ENCODE measurements around the gene UBLCP1.

DNA sequence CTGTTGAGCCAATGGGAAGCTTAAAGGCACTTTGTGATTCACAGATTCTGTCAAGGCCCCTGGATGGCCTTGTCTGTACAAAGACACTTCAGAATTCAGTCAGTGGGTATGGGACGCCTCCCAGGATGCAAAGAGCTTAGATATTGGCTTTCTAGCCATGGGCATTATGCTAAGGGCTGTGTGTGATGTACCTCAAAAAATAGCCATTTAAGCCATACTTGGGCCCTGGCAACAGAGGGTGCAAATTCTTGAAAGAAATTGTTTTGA lies 3.8 kb downstream of the CYFIP2 start:
- PRO-cap, 2 experiments, result no peak in any of the 2 experiments
- RAMPAGE, long total RNA, 4 experiments, result no peak in any of the 4 experiments

DNA sequence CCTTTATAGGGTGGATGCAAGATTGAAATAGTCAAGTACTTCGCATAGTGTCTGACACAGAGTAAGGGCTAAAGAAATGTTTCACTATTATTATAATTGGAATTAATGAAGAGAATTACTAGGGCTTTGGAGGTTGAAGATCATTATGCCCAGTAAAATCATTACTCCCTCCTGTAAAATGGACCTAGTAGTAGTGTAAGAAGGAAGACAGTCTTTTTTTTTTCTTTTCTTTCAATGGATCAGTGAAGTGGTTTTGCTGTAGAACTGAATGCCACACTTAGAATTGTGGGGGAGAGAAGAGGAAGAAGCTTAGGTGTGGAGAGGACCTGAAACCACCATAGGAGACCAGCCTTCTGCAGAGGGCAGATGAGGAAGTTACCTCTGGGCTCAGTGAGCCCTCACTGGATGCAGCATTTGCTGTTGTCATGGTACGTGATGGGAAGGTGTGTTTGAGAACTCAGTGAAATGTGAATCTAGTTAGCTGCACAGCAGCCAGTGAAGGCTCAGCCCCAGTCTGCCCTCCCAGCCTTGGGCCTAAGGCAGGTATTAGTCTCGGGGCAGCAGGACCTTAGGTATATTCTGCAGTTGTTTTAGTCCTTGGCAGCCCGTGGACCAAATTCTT lies 17.4 kb downstream of the CYFIP2 start:
- PRO-cap, 2 experiments, result no peak in any of the 2 experiments
- RAMPAGE, long total RNA, 4 experiments, result no peak in any of the 4 experiments

DNA sequence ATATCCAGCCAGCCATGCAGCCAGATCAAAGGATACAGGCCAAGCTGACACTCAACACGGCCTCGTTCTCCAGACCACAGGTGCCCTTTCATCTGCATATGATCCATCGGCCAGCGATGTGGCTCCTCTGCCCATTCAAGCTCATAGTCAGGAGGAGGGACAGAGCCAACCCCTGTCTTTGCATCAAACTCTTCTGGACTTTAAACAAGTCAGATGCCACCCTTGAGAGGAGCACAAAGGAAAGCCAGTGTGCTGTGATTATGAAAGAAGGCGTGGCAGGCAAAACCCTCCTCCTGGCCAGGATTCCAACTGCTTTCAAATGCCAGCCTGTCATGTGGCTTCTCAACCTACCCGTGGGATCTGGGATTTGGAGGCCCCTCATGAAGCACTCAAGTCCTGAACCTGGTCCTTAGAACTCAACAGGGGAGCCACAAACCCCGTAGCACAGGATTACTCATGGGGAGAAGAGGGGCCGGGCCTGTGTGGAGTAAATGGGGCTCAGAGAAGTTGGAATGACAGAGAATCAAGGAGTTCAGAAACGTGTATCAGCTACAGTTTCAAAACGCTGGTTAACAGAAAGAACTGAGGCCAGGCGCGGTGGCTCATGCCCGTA lies 42.4 kb downstream of the ADAM19 start:
- PRO-cap, 2 experiments, result no peak in any of the 2 experiments
- RAMPAGE, long total RNA, 4 experiments, result no peak in any of the 4 experiments

DNA sequence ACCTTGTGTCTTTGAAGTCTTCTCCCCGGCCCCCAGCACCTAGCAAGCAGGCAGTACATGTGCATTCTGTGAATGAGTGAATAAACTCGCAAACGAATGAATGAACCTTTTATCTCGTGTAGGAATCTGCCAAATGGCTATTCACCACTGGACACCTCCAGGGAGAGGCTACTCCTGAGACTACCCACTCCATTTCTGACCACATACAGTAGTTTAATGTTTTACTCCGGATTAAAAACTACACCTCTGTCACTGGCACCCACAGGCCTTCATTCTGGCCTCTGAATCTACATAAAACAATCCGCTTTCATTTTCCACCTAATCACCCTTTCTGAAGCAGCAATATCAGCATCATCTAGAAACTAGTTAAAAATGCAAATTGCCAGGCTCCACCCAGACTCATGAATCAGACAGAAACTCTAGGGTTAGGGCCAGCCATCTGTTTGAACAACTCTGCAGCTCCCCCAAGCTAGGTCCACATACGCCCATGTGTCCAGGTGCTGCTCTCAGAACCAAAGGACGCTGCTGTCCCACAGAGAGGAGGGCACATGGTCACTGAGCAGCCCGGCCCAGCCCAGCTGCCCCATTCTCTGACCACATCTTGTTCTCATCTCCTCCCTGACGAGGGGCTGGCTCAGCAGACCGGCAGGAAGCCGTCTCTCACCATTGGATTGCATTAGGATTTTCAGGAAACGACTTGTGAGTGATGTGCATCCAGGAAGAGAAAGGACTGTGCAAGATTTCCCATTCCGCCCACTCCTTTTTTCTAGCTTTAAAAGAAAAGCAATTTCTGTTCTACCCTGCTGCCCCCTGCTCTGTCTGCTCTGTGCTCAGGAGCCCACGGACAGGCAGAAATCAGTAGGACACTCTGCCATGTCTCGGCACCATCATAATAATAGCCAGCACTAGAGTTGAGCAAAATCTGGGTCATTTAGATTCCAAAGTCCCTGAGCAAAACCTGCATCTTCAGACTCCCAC lies 34.7 kb downstream of the ADAM19 start:
- PRO-cap, 2 experiments, result no peak in any of the 2 experiments
- RAMPAGE, long total RNA, 4 experiments, result no peak in any of the 4 experiments

DNA sequence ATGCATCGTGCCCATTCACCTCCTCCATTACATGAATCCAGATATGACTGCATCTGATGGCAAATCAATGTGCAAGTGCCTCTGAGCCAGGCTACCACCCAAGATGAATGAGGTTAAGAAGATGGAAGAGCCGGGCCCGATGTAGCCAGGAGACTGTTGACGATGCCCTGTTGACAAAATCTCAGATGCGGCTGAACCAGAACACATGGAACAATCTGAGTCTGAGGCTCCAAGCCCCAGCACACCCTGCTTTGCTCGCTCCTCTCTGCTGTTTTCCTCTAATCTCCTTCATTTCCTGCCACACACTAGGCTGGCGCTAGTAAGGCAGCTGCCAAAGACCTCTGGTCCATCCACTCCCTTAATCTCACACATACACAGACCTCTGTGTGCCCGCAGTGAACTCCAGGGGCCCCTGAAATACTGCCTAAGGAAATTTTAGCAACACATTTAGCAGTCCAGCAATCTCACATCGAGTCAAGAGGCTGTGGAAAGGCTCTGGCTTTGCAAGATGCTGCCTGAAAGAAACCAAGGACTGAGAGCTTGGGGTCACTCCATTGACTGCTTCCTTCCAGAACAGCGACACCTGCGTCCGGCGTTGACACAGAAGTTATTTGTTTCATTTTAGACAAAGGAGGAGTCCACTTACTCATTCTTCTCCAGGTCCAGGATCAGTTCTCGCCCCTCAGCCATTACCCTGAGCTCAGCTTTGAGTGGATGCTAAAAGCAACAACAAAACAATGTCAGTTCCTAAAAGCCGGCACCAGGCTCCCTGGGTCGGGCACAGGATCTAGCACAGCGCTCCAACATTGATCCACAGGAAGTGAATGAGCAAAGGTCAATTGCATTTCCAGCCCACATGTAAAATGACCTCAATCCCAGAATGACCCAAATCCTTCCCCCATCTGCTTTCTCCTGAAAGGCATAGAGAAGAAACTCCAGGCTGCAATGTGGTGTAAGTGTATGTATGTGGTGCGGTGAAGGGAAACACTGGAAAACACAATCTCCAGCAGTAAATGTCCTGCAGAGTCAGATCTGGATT lies 11.5 kb downstream of the ADAM19 start:
- PRO-cap, 2 experiments, result peak in 1 of 2 experiments; most common plus-strand start position 649 of the sequence (in 1)
- RAMPAGE, long total RNA, 4 experiments, result no peak in any of the 4 experiments

DNA sequence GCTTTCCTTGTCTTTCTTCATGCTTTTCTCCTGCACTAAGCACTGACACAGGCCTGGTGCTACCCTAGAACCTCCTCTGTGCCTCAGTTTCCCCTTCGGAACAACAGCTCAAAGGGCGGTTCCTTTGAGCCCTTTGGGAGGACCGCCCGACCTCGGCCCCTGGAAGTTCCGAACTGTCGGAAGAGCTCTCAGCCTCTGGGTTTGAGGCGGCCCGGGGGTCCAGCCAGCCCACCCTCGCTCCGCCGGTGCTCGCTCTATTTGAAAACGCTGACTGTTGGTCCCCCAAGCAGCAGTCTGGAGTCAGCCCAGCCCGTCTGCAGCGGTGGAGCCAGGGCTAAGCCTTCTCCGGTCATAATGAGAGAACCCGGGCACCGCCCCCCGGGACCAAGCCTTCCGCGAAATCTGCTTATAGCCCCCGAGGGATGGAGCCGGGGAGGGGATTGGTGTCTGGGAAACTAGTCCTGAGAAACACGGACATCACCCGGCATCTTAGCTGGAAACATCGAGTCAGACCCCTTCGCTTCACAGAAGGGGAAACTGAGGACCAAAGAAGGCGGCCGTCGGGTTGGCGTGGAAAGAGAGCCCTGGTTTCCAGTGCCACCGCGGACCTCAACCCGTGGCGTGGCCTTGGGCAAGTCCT lies 1.1 kb downstream of the ADAM19 start:
- PRO-cap, 2 experiments, result no peak in any of the 2 experiments
- RAMPAGE, long total RNA, 4 experiments, result no peak in any of the 4 experiments

DNA sequence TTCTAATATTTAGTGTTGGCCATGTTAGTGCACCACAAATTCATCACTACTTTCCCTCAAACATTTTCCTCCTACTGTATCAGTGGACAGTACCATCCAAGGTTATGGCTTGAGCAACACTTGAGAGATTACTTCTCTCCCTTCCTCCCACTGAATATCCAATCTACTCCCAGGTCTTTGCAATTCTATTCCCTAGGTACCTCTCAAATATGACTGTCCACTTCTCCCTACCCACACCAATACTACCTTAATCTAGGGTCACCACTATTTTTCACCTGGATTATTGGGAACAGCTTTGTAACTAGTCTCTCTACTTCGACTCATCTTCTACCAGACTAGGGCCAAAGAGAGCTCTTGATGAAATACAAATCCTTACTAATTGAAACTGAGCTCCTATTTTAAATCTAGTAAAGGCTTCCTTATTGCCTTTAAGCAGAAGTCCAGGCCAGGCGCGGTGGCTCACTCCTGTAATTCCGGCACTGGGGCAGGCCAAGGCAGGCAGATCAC lies 26.3 kb downstream of the CLINT1 start:
- PRO-cap, 2 experiments, result no peak in any of the 2 experiments
- RAMPAGE, long total RNA, 4 experiments, result no peak in any of the 4 experiments

DNA sequence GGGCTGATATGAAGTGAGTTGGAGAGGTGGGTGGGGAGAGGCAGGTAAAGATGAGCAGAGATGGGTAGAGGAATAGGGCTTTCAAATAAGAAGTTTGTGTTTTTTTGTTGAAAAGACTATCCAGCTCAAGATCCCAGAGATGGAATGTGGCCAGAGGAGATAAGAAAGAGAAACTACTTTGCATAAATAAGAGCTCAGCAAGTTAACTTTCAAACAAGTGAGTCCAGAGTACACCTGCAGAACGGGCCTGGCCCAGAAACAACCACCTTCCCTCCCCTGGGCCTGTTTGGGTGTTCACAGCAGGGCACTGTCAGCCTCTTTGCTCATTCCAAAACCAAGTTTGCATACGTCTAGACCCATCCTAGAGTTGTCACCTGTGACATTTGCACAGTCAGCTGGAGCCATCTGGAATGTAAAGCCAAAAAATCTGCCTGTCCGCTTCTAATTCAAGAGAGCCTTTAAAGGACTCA lies 2.3 kb upstream of the CLINT1 start:
- PRO-cap, 2 experiments, result no peak in any of the 2 experiments
- RAMPAGE, long total RNA, 4 experiments, result no peak in any of the 4 experiments

- PRO-cap, 2 experiments, result no peak in any of the 2 experiments
- RAMPAGE, long total RNA, 4 experiments, result no peak in any of the 4 experiments
Observed at GRCh38 chr5:158194390-158195240, 335.7 kb upstream of the CLINT1 start.

DNA sequence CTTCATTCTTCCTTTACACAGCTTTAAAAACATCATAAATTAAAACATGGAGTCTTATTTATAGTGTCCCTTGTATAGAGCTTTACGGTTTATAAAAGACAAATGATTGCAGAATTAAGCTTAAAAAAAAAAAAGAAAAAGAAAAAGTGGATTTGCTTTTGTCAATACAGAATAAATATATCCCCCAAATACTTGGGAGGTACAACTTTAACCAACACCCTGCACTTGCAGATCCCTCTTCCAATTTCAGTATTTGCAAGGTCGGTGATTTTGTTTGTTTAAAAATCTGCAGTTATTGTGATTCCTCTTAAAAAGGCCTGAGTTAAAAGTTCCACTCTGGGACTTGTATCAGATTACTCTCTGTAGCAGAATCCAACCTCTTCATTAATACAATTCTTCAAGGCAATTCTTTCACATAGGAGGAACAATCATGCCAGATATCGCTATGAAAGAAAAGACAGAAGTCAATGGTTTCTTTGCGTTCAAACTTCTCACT lies 401.0 kb downstream of the EBF1 start:
- PRO-cap, 2 experiments, result no peak in any of the 2 experiments
- RAMPAGE, long total RNA, 4 experiments, result no peak in any of the 4 experiments

- PRO-cap, 2 experiments, result no peak in any of the 2 experiments
- RAMPAGE, long total RNA, 4 experiments, result no peak in any of the 4 experiments
Observed at GRCh38 chr5:158812074-158812984, 287.4 kb downstream of the EBF1 start.

DNA sequence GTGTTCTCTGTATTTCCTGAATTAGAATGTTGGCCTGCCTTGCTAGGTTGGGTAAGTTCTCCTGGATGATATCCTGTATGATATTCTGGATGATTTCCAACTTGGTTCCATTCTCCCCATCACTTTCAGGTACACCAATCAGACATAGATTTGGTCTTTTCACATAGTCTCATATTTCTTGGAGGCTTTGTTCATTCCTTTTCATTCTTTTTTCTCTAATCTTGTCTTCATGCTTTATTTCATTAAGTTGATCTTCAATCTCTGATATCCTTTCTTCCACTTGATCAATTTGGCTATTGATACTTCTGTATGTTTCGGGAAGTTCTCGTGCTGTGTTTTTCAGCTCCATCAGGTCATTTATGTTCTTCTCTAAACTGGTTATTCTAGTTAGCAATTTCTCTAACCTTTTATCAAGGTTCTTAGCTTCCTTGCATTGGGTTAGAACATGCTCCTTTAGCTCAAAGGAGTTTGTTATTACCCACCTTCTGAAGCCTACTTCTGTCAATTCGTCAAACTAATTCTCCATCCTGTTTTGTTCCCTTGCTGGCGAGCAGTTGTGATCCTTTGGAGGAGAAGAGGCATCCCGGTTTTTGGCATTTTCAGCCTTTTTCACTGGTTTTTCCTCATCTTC lies 153.9 kb downstream of the EBF1 start:
- PRO-cap, 2 experiments, result no peak in any of the 2 experiments
- RAMPAGE, long total RNA, 4 experiments, result no peak in any of the 4 experiments

DNA sequence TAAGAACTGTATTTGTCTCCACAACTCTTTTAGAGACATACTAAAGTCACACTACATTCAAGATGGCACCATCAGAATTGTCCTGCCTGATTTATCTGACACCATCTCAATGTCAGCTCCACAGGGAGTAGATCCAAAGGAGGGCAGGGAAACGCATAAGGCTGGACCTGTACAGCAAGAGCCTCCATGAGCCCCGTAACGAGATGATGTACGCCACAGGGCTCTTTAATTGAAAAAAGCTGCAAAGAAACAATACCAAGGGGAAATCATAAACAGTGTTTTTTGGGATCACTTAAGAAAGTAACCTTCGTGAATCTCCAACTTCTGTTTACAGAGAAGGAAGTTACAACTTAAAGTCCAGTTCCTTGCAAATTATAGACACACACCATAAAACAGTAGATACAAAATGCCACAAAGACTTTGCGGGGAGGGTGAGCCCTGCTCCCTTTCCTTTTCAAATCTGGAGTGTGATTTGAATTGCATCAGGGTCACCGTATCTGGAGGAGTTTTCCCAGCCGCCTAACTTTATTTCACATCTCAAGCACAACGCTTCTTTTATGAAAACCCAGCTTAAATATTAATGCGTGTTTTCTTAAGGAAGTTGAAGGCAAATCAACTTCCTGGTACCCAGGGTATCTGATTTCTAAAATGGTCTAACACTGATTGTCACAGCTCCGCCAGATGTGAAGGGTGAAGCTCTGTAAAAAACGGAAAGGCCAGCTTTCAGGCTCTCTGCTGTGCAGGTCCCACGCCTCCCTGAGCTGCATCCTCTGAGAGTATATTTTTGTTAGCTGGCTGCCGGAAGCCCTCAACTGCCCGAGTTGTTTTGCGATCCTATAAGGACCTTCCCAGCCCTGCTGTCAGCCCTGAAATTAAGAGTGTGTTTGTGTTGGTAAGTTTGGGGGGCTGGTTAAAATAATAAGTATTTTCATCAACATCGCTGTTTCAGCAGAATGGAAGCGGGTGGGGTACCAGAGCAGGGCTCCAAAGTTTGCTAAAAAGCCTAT lies 88.8 kb downstream of the EBF1 start:
- PRO-cap, 2 experiments, result peak in 1 of 2 experiments; most common minus-strand start position 462 of the sequence (in 1)
- RAMPAGE, long total RNA, 4 experiments, result no peak in any of the 4 experiments

DNA sequence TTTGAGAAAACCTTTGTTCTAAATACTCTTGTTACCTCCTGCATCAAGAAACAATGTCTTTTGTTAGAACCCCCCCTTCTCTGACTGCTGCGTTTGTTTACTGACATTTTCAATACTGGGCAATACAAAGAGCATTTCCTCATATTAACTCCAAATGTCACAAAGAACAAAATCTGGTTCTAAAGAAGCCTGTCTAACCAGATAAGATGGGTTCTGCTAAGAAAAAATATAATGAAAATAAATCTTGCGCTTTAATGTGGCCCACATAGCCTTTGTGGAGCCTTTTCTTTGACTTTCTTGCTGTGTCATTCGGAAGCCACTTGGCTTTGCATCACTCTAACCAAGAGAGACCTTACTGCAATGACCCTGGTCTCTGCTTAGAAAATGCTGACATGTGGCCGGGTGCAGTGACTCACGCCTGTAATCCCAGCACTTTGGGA lies 88.1 kb downstream of the EBF1 start:
- PRO-cap, 2 experiments, result no peak in any of the 2 experiments
- RAMPAGE, long total RNA, 4 experiments, result no peak in any of the 4 experiments

DNA sequence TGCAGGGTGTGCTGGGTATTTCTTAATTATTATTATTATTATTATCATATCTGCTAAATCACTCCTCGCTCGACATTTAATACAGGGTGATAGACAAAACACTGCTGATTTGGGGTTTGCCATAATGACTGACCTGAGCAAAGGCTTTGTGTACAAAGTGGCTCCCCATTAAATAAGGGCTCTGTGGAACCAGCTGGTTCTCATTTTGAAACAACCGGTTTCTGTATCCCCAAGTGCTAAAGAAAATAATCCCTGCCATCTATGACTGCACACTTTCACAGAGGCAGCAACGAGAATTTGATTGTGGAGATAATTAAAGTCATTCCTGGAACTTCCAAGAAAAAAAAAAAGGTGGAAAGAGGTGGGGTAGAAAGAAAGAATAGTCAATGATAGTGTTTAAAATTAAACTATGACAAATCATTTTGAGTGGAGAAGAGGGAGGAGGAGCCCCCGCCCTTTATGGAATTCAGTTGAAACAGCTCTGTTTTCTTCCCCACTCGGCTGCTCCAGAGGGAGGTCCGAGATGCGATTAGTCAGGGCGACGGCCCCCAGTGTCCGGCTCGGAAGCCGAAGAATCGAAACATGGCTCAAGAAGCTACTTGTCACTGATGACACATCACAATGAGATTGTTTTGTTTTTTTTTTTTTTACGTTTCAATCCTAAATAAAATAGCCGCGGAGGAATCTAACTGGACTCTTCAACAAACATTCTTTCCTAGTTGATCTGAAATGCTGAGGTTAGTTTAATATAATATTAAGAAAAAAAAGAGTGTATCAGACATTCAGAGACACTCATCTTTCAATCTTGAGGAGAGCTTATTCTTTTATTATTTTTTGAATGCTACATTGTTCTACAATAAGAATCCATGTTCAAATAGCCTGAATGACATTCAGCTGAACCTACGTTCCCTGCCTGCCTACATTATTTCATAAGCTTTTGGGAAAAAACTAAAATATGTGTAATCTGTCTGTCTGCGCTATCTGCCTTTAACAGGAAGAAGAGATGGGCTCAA lies 38.3 kb downstream of the EBF1 start:
- PRO-cap, 2 experiments, result peak in 1 of 2 experiments; most common plus-strand start position 460 of the sequence (in 1); most common minus-strand start position 299 of the sequence (in 1)
- RAMPAGE, long total RNA, 4 experiments, result no peak in any of the 4 experiments

DNA sequence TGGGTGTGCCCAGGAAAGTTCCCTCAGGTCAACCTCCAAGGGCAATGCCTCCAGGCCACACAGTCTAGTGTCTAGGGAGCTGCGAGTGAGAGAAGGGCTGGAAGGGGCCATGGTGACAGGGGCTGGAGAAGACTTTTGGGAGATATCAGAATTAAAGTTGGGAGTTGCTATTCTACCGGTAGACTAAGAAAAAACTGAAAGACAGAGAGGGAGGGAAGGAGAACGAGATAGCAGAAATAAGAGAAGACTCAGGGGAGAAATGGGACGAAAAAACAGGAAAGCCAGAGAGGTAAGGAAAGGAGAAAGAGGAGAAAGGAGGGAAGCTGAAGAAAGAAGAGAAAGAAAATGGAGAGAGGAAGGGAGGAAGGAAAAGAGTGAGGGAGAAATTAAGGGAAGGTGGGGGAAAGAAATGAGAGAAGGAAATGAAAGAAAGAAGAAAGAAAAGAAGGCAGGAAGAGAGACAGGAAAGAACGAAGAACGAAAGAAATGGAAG lies 1.4 kb downstream of the EBF1 start:
- PRO-cap, 2 experiments, result no peak in any of the 2 experiments
- RAMPAGE, long total RNA, 4 experiments, result no peak in any of the 4 experiments

GRCh38 chr5:159157827-159158217 lies 51.5 kb downstream of the RNF145 start:
- PRO-cap, 2 experiments, result no peak in any of the 2 experiments
- RAMPAGE, long total RNA, 4 experiments, result no peak in any of the 4 experiments

GRCh38 chr5:159262842-159263944 lies at the start of gene UBLCP1:
TSS of gene UBLCP1 (plus strand) at chr5:159263290.
- PRO-cap, 2 experiments, result peak in 2 of 2 experiments; most common plus-strand start chr5:159263078 (in 1); most common minus-strand start chr5:159263203 (in 2)
- RAMPAGE, long total RNA, 4 experiments, result start-site peak on the plus strand in 4 of 4 experiments, at chr5:159263267-159263330 at its widest, 31 to 241 reads per replicate; start-site peak on the minus strand in 4 of 4 experiments, at chr5:159262962-159263243 at its widest, 6 to 19 reads per replicate

DNA sequence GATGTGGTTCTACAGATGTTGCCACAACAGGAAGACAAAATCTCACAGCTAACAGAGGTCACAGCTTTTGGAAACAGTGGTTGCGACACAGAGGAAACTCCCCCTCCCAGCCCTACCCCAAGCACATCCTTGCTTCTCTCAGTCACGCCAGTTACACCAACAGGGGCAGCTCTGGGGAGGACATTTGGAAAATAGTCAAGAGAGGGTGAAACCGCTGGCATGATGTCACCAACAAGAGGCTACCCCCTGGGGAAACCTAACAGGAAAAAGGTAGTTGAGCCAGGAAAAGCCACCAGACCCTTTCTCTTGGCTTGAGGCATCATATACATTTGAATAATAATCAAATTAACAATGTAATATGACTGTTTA lies 82.1 kb upstream of the IL12B start:
- PRO-cap, 2 experiments, result no peak in any of the 2 experiments
- RAMPAGE, long total RNA, 4 experiments, result no peak in any of the 4 experiments

DNA sequence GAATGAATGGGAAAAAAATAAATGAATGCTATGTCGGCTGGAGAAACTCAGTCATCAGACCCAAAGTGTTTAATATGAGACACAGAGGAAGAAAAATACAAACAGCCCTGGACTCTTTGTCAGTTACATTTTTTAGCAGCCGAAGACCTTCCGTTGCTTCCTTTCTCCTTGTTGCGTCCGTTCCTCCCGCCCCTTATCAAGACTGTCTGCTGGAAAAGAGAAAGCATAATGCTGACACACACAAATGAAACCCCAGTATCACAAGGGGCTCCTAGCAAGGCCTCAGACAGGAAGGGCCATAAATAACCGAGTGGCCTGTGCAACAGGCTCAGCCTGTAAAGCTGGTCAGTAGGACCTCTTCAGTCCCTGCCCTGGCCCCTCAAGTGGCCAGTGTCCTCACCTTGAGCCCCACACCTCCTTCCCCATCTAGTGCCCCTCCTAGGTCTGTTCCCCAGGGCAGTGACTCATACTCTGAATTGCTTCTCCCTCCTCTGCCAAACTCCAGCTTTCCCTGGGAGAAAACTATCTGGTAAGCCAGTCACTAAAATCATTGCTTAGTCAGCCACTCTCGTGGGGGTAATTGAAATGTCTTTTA lies 174.5 kb upstream of the IL12B start:
- PRO-cap, 2 experiments, result no peak in any of the 2 experiments
- RAMPAGE, long total RNA, 4 experiments, result no peak in any of the 4 experiments